Liver (tissue), 9 donors: ENCODE measurements around the gene ACSF3.

DNA sequence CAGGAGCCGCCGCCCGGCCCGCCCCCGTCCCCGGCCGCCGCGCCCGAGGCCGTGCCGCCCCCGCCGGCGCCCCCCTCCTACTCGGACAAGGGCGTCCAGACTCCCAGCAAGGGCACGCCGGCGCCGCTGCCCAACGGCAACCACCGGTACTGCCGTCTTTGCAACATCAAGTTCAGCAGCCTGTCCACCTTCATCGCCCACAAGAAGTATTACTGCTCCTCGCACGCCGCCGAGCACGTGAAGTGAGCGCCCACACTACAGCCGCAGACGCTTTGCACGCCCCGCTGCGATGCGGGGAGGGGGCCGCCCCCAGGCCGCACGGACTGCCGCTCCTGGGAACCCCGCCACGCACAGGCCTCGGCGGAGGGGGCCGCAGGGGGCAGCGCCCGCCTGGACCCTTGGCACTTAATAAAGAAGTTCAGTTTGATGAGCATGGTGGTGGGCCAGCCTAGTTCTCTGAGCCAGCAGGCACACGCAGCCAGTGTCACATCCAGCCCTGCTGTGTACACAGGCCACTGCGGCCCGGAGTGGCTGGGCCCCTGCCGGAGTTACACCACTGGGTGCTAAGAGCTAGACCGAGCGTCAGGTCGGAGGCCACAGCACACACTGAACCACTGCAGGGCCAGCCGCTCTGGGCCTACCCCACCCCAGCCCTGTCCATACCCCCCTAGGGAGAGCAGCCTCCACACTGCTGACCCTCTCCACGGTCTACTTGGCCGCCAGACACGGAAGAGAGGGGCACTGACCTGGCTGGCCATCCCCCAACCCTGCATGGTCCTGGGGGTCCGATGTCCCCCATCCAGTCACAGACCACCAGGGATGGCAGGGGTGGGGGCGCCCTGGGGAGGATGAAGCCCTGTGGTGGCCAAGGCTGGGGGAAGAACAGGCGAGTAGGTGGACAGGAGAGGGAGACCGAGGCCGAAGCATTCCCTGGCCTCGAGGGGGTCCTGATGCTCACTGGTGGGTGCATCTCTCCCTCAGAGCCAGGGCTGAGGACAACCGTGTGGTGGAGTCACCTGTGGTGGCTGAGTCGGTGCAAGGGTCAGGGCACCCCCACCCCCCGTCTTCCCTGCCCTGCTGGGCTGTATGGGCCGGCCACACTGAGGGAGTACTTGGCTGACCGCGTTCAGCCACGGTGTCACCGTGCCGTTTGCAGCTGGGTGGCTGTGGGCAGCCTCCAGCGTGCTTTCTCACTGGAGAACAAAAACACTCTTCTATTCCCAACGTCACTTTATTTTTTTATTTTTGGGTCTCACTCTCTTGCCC lies 35.0 kb upstream of the ZC3H18 start:
- PRO-cap, 5 experiments, result no peak in any of the 5 experiments
- RAMPAGE, long total RNA, 2 experiments, result no peak in any of the 2 experiments
- RRBS, result 33% methylated on average over 6 of the region's 76 CpGs

GRCh38 chr16:88713936-88714969 lies 8.0 kb downstream of the CTU2 start:
- PRO-cap, 5 experiments, result no peak in any of the 5 experiments
- RAMPAGE, long total RNA, 2 experiments, result no peak in any of the 2 experiments
- RRBS, result no CpG with 5 or more reads among the region's 39 CpGs

GRCh38 chr16:88727793-88728562 lies 21.7 kb downstream of the CTU2 start:
- PRO-cap, 5 experiments, result no peak in any of the 5 experiments
- RAMPAGE, long total RNA, 2 experiments, result no peak in any of the 2 experiments
- RRBS, result no CpG with 5 or more reads among the region's 32 CpGs

DNA sequence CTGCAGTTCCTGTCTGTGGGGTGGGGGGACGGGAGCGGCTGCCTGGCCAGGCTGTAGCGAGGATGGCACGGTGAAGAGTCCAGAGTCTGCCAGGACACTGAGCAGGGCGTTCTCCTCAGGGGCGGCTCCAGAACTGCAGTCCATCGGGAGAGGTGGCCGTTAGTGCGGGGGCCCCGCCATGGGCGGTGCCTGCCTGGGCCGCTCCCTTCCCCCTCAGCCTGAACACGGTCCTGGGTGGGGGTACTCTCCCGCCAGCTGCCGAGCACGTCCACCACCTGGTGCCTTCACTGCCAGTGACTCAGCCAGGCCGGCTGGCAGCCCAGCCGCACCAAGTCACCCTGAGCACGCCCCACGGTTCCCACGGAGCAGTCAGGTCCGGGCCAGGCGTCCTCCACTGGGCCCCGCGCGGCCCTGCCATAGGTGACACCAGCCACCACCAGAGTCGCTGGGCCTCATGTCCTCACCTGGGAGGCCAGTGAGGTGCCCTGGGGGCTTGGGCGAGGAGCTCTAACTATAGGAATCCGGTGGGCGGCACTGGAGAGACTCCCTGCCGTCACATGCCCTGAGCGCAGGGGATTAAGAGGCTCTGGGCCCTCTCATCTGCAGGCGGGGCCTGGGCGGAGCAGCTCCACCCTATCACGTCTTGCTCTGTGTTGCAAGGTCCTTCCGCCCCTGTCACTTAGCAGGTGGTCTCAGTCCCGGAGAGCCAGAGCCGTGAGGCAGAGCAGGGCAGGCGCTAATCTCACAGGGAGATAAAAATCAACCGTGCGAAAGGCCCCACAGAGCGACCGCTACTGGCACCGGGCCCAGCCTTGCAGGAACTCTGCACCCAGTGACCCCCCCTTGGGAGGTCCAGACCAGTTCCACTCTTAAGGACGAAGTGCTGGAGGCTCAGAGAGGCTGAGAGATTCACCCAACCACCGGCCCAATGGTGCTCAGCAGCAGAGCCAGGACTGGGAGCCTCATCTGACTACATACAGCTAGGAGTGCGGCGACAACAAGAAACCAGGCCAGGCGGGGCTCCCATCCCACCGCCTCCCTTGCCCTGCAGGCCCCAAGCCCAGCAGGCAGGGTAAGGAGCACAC lies 14.3 kb downstream of the PIEZO1 start:
- PRO-cap, 5 experiments, result peak in 2 of 5 experiments; most common plus-strand start position 695 of the sequence (in 2)
- RAMPAGE, long total RNA, 2 experiments, result no peak in any of the 2 experiments
- RRBS, result 18% methylated on average over 13 of the region's 50 CpGs

DNA sequence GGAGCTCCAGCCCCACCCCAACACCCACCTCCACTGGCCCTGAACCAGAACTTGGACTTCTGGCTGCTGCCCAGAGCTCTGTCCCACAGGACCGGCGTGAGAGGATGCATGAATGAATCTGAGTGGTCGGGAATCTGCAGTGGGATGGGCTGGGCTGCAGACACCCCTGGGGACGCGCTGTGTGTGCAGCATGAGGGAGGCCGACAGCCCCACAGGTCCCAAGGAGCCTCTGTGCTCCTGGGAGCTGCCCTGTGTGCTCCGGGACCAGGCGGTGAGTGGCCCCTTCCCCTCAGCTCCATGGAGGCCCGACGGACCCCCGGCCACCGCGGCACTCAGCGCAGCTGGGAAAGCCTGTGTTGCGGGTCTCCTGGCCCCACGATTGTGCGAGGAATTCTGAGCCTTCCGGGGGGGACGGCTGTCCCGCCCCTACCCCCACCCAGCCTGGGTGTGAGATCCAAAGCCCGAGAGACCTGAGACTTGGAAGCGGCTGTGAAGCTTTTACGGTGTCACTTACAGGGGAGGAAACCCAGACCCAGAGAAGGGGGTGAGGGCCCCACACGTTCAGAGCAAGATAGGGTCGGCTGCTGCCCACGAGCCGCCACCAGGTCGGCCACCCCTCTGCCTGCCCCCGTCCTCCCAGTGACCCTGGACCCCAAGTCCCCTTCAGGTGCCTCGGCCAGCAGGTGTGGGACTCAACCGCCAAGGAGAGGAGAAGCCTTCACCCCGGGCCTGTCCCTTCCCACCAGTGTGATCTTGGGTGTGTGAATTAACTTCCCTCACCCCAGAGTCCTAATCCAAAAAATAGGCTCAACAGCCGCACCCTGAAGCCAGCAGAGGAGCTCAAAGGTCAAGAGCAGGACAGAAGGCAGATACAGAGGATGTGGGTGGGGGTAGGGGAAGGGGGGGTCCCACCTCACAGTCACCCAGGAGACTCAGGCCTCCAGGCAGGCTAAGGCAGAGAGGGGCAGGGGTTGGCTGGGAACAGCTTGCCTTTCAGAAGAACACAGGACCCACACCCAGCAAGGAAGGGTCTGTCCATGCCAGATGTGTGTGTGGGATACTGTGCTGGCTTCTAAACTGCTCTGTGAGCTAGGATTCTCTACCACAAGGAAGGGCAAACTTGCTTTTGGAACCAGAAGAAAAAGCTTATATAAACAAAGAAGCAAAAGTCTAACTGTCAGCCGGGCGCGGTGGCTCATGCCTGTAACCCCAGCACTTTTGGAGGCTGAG lies 5.1 kb downstream of the PIEZO1 start:
- PRO-cap, 5 experiments, result no peak in any of the 5 experiments
- RAMPAGE, long total RNA, 2 experiments, result no peak in any of the 2 experiments
- RRBS, result 60% methylated on average over 10 of the region's 36 CpGs

DNA sequence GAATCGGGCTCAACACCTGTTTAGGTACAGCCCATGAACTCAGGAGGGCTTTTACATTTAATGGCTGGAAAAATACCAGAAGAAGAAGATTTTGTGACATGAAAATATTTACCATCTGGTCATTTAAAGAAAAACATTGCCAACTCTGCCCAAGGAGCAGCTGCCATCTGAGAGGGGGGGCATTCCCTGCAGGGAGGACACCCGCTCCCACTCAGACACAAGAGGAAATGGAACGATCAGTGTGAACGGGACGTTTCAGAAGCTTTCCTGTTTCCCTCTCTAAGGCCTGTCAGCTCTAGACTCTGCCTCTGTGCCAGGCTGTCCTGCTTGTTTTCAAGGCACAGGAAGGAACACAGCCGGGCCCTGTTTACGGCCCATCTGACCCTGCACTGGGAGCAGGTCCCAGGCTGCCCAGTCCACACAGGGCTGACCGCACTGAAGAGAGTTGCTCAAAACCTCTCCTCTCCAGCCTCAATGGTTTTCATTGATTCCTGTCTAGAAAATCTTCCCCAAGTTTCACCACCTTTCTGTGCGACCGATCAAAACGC lies 1.7 kb downstream of the PIEZO1 start:
- PRO-cap, 5 experiments, result peak in 1 of 5 experiments; most common plus-strand start position 423 of the sequence (in 1); most common minus-strand start position 310 of the sequence (in 1)
- RAMPAGE, long total RNA, 2 experiments, result no peak in any of the 2 experiments
- RRBS, result no CpG with 5 or more reads among the region's 11 CpGs

- PRO-cap, 5 experiments, result no peak in any of the 5 experiments
- RAMPAGE, long total RNA, 2 experiments, result no peak in any of the 2 experiments
- RRBS, result no CpG with 5 or more reads among the region's 33 CpGs
Measured at GRCh38 chr16:88818176-88819040, 6.7 kb upstream of the APRT start.

DNA sequence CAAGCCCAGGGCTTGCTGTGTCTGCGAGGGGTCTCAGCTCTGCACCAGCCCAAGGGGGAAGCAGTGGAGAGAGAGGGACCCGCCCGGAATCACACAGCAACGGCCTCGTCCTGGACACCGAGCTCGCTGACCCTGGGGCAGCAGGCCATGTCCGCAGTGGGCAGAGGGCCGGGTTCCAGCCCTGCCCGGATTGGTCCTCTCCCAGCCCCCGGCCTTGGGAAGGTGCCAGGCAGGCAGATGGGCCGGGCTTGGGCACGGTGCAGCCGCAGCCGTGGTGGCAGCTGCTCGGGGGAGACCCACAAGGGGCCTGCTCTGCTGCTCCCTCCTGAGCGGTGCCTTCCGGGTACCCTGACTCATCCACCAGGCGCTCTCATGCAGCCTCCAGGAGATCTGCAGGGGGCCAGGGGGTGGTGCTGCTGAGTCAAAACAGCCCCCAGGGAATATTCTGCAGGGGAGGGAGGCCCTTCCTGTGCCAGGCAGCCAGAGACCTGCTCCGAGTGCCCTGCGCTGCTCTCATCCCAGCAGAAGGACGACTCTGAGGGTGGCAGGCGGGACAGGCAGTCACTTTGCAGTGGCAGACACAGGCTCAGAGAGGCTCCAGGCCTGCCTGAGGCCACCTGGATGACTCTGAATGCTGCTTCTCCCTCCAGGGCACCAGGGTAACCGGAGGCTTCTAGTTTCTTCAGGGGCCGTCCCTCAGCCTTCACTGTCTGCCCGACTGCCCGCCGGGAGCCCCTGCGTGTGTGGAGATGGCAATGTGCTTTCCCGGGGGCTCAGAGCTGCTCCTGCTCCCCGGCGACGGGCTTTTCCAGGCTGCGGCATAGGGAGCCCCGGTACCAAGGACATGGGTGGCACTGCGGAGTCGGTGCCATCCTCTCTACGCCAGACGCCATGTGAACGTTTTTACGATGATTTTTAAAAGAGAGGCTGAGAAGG lies 51.7 kb downstream of the CBFA2T3 start:
- PRO-cap, 5 experiments, result no peak in any of the 5 experiments
- RAMPAGE, long total RNA, 2 experiments, result no peak in any of the 2 experiments
- RRBS, result 64% methylated on average over 25 of the region's 41 CpGs

GRCh38 chr16:88936482-88937429 lies 40.3 kb downstream of the CBFA2T3 start:
- PRO-cap, 5 experiments, result no peak in any of the 5 experiments
- RAMPAGE, long total RNA, 2 experiments, result no peak in any of the 2 experiments
- RRBS, result 43% methylated on average over 13 of the region's 44 CpGs

DNA sequence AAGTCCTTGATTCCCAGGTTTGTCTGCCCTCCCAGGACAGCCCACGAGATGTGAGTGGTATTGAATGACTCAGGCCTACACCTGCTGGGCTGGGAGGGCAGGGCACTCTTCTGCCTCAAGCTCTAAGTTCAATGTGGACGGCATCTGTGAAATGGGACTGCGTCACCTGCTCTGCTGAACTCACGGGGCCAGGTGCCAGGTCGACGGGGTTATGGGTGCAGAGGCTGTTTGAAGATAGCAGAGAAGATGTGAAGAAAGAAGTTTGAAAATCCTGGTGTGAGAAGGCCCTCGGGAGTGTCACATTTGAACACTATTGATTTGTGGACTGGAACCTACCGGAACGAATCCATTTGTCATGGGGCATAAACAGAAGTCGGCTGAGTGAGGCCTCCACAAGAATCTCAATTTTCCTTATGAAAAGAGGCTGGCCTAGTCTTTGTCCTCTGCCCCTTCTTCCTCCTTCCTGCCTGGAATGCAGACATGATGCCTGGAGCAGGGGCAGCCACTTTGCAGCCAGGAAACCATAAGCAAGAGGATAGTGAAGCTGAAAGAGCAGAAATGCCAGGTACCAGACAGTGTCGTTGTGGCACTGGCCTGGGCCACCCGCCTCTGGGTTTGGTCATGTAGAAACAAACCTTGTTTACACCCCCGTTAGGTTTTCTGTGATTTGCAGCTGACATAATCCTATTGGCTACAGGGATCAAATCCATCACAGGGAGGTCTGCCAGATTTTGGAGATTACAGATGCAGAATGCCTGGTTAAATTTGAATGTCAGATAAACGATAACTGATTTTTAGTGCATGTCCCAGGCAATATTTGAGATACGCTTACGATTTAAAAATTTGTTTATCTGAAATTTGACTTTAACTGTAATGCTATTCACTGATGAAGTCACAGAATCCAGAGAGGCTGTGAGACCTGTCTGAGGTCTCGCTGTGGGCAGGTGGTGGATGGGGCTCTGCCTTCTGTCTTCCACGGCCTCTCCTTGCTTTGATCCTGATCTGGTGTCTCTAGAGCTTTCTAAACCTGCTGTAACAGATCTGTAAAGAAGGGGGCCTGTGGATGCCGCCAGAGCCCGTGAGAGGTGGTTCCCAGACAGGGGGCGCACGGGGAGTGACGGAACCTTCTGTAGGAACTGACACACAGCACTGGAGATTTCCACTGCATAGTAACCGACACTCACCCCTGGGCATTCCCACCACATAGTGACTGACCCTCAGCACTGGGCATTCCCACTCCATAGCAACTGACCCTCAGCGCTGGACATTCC lies 16.4 kb downstream of the CBFA2T3 start:
- PRO-cap, 5 experiments, result no peak in any of the 5 experiments
- RAMPAGE, long total RNA, 2 experiments, result no peak in any of the 2 experiments
- RRBS, result no CpG with 5 or more reads among the region's 25 CpGs

GRCh38 chr16:88974212-88974657 lies 2.8 kb downstream of the CBFA2T3 start:
- PRO-cap, 5 experiments, result no peak in any of the 5 experiments
- RAMPAGE, long total RNA, 2 experiments, result no peak in any of the 2 experiments
- RRBS, result no CpG with 5 or more reads among the region's 21 CpGs

- PRO-cap, 5 experiments, result no peak in any of the 5 experiments
- RAMPAGE, long total RNA, 2 experiments, result no peak in any of the 2 experiments
- RRBS, result no CpG with 5 or more reads among the region's 16 CpGs
Measured at GRCh38 chr16:88978785-88979518, 1.9 kb upstream of the CBFA2T3 start.

DNA sequence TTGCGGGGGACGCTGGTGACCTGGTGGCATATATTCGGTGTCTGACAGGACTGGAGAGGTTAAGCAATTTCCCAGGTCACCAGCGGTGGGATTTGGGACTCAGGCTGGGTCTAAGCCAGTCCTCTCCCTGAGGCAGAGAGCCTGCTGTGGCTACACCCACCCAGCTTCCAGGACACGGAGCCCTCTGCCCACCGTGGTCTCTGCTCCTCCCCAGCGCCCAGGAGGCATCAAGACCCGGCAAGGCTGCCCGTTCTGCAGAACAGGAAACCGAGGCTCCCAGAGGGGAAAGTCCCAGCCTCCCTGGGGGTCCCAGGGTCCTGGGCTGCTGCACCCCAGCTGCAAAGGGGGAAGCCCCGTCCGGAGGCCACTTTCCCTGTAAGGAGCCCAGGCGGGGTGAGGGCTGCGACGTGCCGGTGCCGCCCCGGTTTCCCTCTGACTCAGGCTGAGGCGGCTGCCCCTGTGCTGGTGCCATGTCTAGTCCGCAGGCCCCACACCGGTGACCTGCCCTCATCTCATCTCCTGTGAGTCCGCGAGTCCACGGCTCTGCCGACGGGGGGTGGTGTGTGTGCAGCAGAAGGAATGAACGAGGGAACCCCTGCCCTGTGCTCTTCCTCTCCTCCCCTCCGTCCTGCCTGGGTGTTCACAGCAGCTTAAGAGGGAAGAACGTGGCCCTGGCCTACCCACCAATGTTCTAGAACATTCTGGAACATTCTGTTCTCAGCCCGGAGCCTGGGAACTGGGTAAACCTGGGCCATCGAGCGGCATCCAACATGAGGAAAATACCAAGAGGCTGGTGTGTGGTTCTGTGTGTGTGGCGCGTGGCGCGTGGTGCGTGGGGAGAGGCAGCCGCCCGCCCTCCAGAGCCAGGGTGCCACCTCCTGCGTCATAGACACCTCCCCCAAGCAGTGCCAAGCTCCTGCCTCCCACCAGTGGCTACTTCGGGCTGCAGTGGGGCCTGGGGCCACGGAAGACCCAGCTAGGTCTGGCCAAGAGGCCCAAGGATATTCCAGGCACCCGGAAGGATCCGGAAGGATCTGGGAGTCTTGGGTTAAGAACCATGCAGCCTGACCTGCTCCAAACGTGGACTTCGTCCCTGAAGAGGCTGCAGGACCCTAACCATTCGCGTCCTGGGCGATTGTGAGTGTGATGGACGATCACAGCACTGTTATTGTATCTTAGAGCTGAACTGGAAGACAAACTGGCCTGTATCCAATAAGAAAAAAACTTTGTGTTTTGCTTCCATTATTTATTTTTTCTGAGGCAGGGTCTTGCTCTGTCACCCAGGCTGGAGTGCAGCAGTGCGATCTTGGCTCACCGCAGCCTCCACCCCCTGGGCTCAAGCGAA lies 7.1 kb upstream of the CBFA2T3 start:
- PRO-cap, 5 experiments, result no peak in any of the 5 experiments
- RAMPAGE, long total RNA, 2 experiments, result no peak in any of the 2 experiments
- RRBS, result 70% methylated on average over 13 of the region's 53 CpGs

DNA sequence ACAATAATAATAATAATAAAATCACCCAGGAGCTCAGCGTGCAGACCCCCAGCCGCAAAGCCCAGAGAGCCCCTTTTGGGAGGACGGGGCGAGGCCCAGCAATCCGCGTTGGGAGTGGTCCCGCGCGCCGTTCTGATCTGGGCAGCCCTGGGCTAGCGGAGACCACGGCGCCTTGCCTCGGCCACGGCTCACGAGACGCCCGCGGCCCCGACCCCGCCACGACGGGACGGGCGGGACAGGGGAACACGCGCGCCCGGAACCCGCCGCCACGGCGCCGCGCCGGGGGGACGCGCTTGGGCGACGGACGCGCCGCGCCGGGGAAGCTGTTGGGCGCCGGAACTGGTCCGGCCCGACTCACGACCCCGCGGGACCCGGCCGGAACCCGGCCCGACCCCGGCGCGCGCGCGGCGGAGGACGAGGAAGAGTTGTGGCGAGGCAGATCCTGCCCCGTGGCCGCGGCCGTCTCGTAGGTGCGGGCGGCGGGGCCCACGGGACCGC lies at the start of gene ACSF3:
Gene ACSF3 (plus strand): TSS at position 326 of the 498 bp plus-strand sequence.
- PRO-cap, 5 experiments, result peak in 4 of 5 experiments; most common plus-strand start position 357 of the sequence (in 3); most common minus-strand start position 400 of the sequence (in 2)
- RAMPAGE, long total RNA, 2 experiments, result no peak in any of the 2 experiments
- RRBS, result 2% methylated on average over 10 of the region's 75 CpGs

DNA sequence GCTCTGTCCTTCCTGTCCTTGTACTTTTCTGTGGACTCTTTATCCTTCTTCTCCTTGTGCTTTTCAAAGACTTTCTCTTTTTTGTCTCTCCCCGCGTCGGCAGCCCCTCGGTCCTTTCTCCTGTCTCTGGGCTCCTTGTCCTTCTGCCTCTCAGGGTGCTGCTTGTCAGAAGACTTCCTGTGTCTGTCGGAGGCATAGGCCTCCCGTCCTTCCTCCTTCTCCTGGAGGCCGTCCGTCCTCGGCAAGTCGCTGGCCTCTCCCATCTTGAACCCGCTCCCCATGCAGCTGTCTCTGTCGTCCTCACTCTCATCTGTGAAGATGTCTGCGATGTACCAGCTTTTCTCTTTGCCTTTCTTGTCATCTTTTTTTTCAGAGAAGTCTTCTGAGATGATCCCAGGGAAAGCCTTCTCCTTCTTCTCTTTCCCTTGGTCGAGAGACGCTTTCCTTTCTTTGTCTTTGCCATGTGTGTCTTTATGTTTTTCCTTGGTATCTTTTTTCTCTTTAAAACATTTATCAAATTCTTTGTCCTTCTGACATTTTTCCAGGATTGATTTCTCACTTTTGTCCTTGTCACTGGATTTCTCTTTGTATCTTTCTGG lies 65.5 kb downstream of the ZNF778 start:
- PRO-cap, 5 experiments, result no peak in any of the 5 experiments
- RAMPAGE, long total RNA, 2 experiments, result no peak in any of the 2 experiments
- RRBS, result no CpG with 5 or more reads among the region's 15 CpGs

DNA sequence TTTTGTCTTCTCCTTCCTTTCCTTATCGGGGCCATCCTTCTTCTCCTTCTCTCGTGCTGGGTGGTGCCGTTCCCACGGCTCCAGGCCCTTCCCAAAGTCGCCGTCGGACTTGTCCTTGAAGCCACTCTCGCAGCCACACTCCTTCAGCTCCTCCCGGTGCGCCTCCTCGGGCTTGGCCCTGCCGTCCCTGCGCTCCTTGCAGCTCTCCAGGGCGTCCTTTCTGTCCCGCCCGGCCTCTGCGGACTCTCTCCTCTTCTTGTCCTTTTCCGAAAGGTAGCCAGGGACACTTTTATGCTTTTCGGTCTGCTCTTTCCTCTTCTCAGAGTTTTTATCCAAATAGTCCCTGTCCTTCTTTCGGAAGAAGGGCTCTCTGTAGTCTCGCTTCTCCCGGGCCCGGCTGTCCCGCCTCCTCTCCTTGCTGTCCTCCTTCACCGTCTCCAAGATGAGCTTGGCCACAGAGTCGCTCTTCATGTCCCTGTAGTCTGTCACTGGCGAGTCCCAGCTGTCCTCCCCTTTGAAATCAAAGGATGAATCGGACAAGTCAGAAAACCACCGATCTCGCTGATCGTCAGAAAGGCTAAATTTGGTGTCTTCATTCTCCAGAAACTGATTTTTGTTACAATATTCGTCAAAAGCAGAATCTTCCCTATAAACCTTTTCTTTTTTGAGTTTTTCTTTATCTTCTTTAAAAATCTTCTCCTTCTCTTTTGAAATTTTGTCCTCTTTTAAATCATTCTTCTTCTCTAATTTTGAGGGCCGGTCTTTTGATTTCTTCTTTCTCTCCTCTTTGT lies 66.2 kb downstream of the ZNF778 start:
- PRO-cap, 5 experiments, result no peak in any of the 5 experiments
- RAMPAGE, long total RNA, 2 experiments, result no peak in any of the 2 experiments
- RRBS, result 89% methylated on average over 7 of the region's 33 CpGs

DNA sequence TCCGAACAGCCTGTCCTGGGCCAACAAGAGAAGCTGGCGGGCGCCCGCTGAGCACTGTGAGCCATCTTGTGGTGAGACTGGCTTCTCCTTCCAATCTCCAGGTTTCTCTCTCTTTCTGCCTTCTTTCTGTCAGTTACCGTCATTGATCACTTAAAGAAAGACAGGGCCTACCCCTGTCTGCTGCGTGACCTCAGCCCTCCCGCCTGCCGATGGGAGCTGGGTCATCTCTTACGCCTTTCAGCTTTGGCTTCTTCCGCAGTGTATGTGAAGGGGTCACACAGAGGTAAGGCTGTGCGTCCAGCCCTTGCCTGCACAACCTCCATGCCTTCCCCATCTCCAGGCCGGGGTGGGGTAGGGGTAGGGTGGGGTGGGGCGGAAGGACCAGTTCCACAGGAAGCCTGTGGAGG lies 80.2 kb downstream of the ZNF778 start:
- PRO-cap, 5 experiments, result no peak in any of the 5 experiments
- RAMPAGE, long total RNA, 2 experiments, result no peak in any of the 2 experiments
- RRBS, result no CpG with 5 or more reads among the region's 13 CpGs

DNA sequence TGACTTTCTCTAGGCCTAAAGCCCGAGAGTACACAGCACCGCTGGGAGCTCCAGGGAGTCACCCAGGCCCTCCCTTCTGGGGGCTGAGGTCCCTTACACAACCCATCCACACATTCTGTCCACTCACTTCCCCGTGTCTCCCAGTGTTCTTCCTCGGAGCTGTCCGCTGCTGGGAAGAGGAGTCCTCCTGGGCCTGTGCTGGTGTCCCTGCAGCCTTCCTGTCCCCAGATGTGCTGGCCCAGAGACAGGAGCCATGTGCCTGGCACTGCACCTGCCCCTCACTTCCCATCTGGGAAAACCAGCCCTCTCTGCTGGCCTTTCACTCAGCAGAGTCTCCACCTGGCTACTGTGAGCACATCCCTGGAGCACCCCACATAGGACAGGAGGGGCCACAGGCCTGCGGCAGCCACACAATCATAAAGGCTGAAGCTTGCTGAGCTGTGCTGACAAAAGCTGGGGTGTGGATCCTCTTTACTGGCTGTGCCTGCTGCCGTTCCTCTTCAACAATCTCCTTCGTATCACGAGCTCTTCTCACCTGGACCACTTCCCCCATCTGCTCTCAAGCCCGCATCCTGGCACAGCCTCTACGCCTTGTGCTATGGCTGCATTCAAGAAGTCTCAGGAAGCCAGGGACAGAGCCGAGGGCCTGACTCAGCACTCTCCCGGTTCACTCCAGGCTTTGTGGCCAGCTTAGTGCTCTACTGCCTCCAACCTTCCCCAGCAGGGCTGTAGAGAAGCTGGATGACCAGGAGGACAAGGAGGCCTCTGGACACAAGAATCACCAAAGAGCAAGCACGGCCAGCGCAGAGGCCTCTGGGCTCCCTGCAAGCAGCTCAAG lies 86.1 kb downstream of the ZNF778 start:
- PRO-cap, 5 experiments, result no peak in any of the 5 experiments
- RAMPAGE, long total RNA, 2 experiments, result no peak in any of the 2 experiments
- RRBS, result no CpG with 5 or more reads among the region's 15 CpGs

- PRO-cap, 5 experiments, result no peak in any of the 5 experiments
- RAMPAGE, long total RNA, 2 experiments, result no peak in any of the 2 experiments
- RRBS, result 95% methylated on average over 6 of the region's 18 CpGs
Measured at GRCh38 chr16:89385495-89385901, 104.9 kb downstream of the ANKRD11 start.

GRCh38 chr16:89402818-89403820 lies 87.2 kb downstream of the ANKRD11 start:
- PRO-cap, 5 experiments, result no peak in any of the 5 experiments
- RAMPAGE, long total RNA, 2 experiments, result no peak in any of the 2 experiments
- RRBS, result no CpG with 5 or more reads among the region's 35 CpGs